Thoracic aorta (tissue), 1 donor: ENCODE results near the genes NT5DC4, PSD4 and FOXD4L1.

DNA sequence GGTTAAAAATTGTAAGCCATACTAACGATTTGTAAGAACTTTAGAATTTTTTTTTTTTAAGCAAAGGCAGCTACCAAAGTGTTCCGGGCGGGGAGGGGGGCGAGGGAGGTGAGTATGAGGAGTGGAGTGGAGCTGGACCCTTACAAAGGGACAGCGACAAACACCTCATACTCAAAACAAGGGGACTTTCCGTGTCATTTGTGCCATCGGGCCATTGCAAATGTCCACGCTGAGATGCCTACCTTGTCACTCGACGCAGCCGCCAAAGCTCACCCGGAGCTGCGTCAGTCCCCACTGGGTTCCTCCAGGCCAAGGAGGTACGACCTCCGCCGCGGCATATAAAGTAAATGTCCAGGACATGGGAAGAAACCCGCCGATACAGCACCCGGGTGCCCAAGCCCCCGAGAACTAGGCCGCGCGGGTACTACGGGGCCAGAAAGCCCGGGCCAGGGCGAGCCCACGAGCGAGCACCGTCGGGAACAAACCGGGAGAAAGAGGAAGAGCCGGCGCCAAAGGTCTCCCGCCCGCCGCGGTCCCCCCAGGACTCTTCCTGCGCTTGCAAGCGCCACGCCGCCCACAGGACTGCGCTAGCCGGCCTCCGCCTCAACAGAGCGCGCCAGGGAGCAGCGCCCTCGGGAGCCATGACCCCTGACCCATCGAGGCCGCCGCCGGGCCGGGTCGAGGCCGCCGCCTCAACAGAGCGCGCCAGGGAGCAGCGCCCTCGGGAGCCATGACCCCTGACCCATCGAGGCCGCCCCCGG lies 977 bp downstream of the RGPD8 start:
- RAMPAGE, long total RNA: no peak

DNA sequence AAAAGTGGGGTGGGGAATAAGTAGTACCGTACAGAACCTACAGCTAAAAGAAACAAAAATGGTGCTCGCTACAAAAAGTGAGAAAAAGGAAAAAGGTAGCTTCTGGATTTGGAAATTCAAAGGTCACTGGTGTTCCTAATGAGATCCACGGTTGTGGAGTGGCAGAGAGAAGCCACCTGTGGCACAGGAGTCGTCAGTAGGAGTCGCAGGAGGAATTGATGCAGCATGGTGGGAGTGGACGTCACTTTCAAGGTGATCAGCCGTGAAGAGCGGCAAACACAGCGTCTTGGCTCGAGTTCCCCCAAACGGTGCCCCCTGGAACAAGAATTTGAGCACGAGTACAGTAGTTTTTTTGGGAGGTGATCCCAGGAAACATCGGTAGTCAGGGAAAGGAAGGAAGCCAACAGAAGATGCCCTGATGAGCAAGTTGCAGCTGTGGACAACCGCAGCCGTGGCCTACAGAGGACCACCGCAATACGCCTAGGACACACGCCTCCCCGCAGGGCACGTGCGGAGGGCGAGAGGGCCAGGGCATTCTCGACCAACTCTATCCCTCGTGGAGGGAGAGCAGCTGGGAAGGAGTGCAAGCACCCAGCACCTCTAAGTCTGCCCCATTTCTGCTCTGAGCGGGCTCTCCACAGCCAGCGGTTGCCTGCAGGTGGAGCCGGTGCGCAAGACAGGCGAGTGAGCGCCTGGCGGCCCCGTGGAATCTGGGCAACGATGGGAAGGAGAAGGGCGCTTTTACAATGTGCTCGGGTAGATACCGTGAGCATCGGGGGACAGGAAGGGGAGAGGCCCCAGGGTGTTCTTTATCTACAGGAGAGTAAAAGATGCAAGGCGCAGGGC lies 1.2 kb upstream of the TTL start:
- RAMPAGE, long total RNA: no peak

- RAMPAGE, long total RNA: no peak
These were observed 22.1 kb upstream of the POLR1B start for GRCh38 chr2:112520138-112520565.

DNA sequence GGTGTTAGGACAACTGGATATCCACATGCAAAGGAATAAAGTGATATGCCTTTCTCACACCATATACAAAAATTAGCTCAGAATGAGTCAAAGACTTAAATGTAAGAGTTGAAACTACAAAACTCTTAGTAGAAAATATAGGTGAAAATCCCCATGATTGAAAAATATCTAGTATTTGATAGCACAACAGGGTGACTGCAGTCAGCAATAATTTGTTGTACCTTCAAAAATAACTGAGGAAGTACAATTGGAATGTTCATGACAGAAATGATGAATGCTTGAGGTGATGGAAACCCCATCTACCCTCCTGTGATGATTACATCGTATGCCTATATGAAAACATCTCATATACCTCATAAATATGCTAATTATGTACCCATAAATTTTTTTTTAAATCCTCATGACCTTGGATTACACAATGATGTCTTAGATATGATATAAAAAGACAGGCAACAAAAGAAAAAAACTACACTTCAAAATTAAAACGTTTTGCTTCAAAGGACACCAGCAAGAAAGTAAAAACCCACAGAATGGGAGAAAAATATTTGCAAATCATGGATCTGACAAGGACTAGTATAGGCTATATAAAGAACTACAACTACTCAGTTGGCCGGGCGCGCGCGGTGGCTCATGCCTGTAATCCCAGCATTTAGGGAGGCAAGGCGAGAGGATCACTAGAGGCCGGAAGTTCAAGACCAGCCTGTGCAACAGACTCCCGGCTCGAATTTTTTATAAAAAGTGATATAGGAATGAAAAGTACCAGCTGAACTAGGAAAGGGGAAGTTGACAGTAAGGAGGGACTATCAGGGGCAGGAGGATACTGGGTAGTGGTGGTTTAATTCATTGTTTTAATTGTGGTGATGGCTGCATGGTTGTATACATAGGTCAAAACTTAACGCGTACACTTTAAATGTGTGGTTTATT lies 1.2 kb upstream of the POLR1B start:
- RAMPAGE, long total RNA: no peak

GRCh38 chr2:112627326-112627979 lies 18.3 kb upstream of the SLC20A1 start:
- RAMPAGE, long total RNA: no peak

DNA sequence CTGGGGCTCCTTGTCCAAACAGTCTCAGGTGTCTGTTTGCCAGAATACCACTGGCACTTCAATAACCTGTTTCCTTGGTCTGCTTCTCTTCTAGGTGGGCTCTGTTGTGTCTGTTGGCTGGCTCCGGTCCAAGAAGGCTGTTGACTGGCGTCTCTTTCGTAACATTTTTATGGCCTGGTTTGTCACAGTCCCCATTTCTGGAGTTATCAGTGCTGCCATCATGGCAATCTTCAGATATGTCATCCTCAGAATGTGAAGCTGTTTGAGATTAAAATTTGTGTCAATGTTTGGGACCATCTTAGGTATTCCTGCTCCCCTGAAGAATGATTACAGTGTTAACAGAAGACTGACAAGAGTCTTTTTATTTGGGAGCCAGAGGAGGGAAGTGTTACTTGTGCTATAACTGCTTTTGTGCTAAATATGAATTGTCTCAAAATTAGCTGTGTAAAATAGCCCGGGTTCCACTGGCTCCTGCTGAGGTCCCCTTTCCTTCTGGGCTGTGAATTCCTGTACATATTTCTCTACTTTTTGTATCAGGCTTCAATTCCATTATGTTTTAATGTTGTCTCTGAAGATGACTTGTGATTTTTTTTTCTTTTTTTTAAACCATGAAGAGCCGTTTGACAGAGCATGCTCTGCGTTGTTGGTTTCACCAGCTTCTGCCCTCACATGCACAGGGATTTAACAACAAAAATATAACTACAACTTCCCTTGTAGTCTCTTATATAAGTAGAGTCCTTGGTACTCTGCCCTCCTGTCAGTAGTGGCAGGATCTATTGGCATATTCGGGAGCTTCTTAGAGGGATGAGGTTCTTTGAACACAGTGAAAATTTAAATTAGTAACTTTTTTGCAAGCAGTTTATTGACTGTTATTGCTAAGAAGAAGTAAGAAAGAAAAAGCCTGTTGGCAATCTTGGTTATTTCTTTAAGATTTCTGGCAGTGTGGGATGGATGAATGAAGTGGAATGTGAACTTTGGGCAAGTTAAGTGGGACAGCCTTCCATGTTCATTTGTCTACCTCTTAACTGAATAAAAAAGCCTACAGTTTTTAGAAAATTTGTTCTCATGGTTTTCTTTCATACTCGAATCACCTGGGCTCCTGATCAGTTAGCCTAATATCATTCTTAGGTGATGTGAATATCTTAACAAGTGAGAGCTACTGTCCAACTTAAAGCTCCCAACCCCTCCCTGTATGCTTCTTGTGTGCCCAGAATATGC lies 17.4 kb downstream of the SLC20A1 start:
- RAMPAGE, long total RNA: no peak

- RAMPAGE, long total RNA: no peak
These were observed 28.3 kb upstream of the NT5DC4 start for GRCh38 chr2:112692311-112693089.

- RAMPAGE, long total RNA: no peak
These were observed at the start of gene NT5DC4 for GRCh38 chr2:112720605-112721240. Gene NT5DC4, plus strand, starts transcription at chr2:112721020.

- RAMPAGE, long total RNA: no peak
These were observed 12.3 kb downstream of the IL1B start for GRCh38 chr2:112824207-112824803.

GRCh38 chr2:112848756-112849260 lies 12.2 kb upstream of the IL1B start:
- RAMPAGE, long total RNA: no peak

GRCh38 chr2:113173327-113174356 lies at the start of gene PSD4:
Gene PSD4, plus strand, starts transcription at chr2:113173971.
- RAMPAGE, long total RNA: start-site peak on the plus strand at chr2:113173958-113174001, 28 reads

DNA sequence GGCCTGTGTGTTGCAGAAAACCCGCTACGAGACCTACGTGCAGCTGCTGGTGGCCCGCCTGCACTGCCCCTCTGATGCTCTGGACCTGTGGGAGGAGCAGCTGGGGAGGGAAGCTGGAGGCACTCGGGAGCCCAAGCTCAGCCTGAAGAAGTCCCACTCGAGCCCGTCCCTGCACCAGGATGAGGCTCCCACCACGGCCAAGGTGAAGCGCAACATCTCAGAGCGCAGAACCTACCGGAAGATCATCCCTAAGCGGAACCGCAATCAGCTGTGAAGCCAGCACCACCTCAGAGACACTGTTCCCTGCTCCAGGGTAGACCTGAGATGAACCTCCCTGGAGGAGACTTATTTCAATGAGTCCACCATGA lies 27.4 kb downstream of the PSD4 start:
- RAMPAGE, long total RNA: start-site peak on the plus strand centred at position 188 of the sequence, 59 bp wide, 5 reads

- RAMPAGE, long total RNA: no peak
These were observed 28.5 kb downstream of the PSD4 start for GRCh38 chr2:113202041-113202898.

- RAMPAGE, long total RNA: no peak
These were observed 38.7 kb downstream of the PSD4 start for GRCh38 chr2:113212213-113213072.

DNA sequence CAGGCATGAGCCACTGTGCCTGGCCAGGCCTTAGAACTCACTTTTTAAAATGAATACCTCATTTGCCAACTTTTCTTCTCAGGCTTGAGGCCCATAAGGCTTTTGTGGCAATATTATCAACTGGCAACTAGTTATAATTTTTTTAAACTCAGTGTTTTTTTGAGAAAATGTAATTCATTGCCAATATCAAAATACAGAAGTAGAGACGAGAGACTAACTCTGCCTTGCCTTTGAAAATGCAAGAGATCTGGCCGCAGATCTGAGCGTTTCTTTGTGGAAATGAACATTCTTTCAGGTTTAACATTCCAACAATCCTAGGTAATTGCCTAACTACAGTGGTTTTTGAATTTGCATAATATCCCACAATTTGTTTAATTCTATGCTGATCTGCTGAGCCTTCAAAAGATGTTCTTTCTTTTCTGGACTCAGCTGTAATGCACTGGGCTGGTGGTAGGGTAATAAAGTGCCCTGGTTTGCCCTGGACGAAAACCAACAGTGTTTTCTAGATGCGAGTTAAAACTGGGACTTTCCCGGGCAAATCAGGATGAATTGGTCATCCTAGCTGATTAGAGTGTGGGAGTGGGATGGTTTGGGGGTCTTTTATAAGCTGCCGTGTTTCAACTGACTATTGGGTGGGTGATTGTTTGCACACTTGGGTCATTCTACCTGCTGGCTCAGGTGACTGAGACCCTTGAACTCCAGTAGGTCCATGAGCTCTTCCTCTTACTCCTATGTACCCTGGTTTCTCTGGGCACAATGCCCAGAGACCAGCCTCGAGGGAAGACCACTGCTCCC lies 3.2 kb upstream of the PAX8 start:
- RAMPAGE, long total RNA: no peak

DNA sequence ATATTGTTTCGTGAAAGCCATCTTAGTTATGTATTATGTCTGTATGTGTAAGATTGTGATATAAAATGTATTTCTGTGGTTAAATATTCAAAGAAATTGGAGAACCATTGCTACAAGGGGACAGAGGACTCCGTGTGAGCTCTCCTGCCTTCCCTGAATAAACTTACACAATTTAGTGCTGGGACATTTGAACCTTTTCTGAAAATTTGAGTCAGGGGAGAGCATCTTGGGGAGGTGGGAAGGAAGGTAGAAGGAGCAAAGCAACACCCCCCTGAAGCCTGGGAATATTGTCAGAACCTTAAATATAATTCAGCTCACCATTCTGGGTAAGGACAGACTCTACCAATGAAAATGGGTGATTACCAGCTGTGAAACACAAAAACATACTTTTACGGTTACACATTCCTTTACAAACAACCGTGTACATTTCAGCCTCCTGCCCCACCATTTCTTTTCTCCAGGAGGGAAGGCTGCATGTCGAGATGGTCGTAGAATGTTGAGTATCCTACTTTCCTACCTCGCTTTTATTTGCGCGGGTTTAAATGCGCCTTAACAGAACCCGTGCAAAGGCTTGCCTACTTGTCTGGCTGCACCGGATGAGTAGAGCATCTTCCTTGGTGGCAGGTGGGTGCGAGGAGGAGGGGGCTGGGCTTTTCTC lies at the start of gene FOXD4L1:
Gene FOXD4L1 (plus strand): TSS at position 382 of the 658 bp plus-strand sequence.
- RAMPAGE, long total RNA: no peak

- RAMPAGE, long total RNA: no peak
These were observed 4.4 kb downstream of the FOXD4L1 start for GRCh38 chr2:113502941-113503287.

- RAMPAGE, long total RNA: no peak
These were observed 42.7 kb downstream of the FOXD4L1 start for GRCh38 chr2:113541032-113541701.

DNA sequence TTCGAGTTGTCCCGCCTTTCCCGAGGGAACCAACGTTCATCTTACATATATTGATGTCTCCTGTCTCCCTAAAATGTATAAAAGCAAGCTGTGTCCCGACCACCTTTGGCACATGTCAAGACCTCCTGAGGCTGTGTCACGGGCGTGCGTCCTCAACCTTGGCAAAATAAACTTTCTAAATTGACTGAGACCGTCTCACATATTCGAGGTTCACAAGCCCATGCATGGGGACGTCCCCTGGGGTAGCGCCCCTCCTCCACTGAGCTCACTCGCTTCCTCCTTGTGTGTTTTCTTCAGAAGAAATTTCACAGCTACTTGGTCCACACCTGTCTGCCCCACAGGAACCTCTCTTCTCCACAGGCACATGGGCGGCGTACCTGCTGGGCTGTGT lies 567 bp upstream of the RABL2A start:
- RAMPAGE, long total RNA: no peak

- RAMPAGE, long total RNA: no peak
These were observed 52.7 kb downstream of the SLC35F5 start for GRCh38 chr2:113703208-113704597.